GM23338 (cell line): ENCODE data around the genes SLC26A8, BRPF3, BNIP5 and PXT1.

GRCh38 chr6:35485978-35487007, 10.6 kb downstream of the TEAD3 start:
- PRO-cap = bidirectional peak, plus-strand start at chr6:35486328, minus-strand start at chr6:35486275; bidirectional peak, plus-strand start at chr6:35486493, minus-strand start at chr6:35486735
- RAMPAGE, long total RNA = no peak

GRCh38 chr6:35491982-35492543, 4.8 kb downstream of the TEAD3 start:
- PRO-cap = no peak
- RAMPAGE, long total RNA = no peak

GRCh38 chr6:35494010-35494591, 2.8 kb downstream of the TEAD3 start:
- PRO-cap = bidirectional peak, plus-strand start at chr6:35494356, minus-strand start at chr6:35494357
- RAMPAGE, long total RNA = no peak

DNA sequence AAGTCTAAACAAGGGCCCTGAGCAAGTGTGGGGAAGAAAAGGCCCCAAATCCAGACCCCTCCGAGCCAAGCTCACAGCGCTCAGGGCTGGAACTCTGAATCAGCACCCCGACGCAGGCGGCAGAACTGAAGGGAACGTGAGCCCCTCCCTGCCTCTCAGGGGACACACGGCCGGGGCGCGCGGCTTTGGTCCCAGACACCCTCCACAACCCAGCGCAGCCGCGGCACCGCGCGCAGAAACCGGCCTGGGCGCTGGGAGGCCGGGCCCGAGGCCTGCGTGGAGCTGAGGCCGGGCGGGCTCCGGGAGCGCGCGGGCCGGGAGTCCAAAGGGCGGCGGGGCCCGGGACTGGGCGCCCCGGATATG, 726 bp downstream of the TEAD3 start:
- PRO-cap = bidirectional peak, plus-strand start at position 194 of the sequence, minus-strand start at position 127 of the sequence
- RAMPAGE, long total RNA = no peak

DNA sequence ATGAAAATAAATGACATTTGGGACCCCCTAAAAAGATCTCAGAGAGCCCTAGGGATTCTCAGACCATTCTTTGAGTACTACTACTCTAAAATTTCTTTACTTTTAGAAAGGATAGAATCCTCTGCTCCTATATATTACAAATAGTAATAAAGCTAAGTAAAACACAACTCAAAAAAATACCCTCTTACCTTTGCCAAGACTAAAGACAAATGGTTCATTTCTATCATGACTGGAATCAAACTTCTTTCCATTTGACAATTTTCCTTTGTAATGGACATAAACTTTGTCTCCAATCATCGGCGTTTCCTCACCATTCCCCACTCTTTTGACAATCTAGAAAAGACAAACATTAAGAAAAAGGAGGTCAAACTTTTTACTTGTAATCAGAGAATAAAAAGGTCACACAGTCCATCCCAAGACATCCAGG, 51.9 kb downstream of the FKBP5 start:
- PRO-cap = no peak
- RAMPAGE, long total RNA = no peak

GRCh38 chr6:35731068-35731302, 5.8 kb upstream of the ARMC12 start:
- PRO-cap = unidirectional peak, plus-strand start at chr6:35731227
- RAMPAGE, long total RNA = no peak

- PRO-cap = no peak
- RAMPAGE, long total RNA = no peak
Measured at GRCh38 chr6:35970120-35970499, 49.2 kb upstream of the SRPK1 start.

GRCh38 chr6:36024086-36024901, at the start of gene SLC26A8:
Gene SLC26A8 (minus strand): TSS chr6:36024641.
- PRO-cap = unidirectional peak, plus-strand start at chr6:36024159; bidirectional peak, plus-strand start at chr6:36024364, minus-strand start at chr6:36024381; bidirectional peak, plus-strand start at chr6:36024556, minus-strand start at chr6:36024554
- RAMPAGE, long total RNA = no peak

DNA sequence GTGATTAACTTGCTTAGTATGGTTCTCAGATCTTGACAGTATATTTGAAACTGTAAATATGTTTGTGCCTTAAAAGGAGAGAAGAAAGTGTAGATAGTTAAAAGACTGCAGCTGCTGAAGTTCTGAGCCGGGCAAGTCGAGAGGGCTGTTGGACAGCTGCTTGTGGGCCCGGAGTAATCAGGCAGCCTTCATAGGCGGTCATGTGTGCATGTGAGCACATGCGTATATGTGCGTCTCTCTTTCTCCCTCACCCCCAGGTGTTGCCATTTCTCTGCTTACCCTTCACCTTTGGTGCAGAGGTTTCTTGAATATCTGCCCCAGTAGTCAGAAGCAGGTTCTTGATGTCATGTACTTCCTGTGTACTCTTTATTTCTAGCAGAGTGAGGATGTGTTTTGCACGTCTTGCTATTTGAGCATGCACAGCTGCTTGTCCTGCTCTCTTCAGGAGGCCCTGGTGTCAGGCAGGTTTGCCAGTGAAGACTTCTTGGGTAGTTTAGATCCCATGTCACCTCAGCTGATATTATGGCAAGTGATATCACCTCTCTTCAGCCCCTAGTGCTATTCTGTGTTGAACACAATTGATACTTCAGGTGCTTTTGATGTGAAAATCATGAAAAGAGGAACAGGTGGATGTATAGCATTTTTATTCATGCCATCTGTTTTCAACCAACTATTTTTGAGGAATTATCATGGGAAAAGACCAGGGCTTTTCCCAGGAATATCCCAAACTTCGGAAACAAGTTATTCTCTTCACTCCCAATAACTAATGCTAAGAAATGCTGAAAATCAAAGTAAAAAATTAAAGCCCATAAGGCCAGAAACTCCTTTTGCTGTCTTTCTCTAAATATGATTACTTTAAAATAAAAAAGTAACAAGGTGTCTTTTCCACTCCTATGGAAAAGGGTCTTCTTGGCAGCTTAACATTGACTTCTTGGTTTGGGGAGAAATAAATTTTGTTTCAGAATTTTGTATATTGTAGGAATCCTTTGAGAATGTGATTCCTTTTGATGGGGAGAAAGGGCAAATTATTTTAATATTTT, 21.0 kb upstream of the MAPK13 start:
- PRO-cap = no peak
- RAMPAGE, long total RNA = no peak

DNA sequence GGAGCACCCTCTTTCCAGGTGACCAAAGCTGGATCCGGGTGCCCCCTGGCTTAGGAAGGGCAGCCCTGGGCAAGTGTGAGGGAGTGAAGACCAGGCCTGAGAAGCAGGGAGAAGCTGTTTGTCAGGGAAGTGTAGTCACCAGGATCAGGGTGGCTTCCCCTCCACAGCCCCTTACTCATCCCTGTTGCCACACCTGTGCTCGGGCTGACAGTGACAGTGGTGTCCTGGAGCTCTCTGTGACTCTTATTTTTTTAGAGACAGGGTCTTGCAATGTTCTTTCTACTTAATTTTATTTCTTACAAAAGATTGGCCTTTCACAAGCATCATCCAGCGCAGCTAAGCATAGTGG, 8.9 kb upstream of the MAPK13 start:
- PRO-cap = no peak
- RAMPAGE, long total RNA = no peak

GRCh38 chr6:36195790-36196853, at the start of gene BRPF3:
Gene BRPF3 (plus strand): TSS chr6:36196744.
- PRO-cap = bidirectional peak, plus-strand start at chr6:36196075, minus-strand start at chr6:36196064; bidirectional peak, plus-strand start at chr6:36196773, minus-strand start at chr6:36196537
- RAMPAGE, long total RNA = no peak

DNA sequence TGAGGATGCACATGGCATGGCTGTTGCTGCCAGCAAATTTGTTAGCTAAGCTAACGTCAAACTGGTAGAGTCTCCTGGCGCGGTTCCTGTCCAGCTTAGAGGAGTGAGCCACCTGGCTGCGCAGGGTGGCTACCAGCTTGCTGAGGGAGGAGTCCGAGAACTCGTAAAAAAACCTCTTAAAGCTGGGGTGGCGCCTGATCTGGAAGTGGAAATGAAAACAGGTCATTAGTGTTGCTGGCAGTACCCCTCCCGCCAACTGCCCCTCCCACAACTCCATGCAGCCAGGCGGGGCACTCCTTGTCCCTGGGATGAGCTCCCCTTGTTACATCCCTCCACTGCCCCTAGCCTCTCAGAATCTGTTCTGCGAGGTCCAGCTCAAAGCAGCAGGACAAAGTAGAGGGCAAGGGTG, 17.3 kb downstream of the BNIP5 start:
- PRO-cap = no peak
- RAMPAGE, long total RNA = no peak

DNA sequence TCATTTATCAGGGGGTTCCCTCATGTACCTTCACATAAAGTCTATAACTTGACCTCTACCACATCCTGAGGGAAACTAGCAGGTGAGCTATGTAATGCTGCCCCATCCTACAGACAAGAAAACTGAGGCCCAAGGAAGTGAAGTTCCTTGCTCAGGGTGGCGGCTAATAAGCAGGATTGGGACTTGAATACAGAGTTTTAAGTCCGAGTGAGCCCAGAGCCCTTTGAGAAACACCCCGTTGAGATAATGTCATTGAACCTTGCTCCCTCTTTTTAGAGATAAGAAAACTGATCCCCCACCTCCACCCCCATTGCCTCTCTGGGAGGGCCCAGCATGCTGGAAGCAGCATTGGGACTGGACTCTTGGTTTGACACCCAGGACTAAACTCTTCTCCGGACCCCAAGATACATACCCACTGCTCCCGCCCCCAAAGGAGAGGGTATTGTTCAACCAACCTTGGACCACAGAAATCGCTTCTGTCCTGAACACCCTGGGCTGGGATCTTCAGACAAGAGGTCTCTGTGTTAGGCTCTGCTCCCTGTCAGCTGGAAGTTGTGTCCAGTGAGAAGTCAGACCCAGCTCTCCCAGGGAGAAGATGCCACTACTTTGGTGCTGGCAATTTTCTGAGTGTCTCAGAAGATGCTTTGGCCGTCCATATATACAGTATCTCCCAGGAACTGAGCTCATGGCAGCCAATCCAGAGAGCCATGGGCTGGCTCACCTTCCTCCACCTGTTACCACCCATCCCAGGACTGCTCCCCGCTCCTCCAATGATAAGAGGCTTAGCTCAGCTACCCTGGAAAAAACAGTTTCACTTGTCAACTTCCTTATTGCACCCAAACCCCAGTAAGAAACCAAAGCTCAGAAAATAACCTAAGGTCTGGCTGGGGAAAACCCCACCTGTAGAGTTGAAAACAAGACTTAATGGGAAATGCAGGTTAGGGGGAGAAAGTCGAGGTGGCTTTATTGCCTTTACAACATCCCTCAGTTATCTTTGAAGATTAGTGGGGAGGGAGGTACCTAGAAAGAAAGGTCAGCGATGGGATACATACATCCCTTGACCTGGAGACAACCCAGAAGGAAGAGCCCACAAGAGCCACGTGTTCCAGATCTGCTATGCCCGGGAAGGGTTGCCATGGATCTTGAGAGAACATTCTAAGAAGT, at the start of gene BNIP5:
Gene BNIP5, minus strand, starts transcription at position 632 of the 1,164 bp plus-strand sequence.
- PRO-cap = no peak
- RAMPAGE, long total RNA = no peak

GRCh38 chr6:36363467-36364012, 23.9 kb downstream of the ETV7 start:
- PRO-cap = no peak
- RAMPAGE, long total RNA = no peak

GRCh38 chr6:36442578-36443140, at the start of gene PXT1:
Gene PXT1 (minus strand): TSS chr6:36442854.
- PRO-cap = bidirectional peak, plus-strand start at chr6:36443015, minus-strand start at chr6:36442854
- RAMPAGE, long total RNA = no peak

GRCh38 chr6:36469078-36469622, 26.4 kb downstream of the KCTD20 start:
- PRO-cap = no peak
- RAMPAGE, long total RNA = no peak

DNA sequence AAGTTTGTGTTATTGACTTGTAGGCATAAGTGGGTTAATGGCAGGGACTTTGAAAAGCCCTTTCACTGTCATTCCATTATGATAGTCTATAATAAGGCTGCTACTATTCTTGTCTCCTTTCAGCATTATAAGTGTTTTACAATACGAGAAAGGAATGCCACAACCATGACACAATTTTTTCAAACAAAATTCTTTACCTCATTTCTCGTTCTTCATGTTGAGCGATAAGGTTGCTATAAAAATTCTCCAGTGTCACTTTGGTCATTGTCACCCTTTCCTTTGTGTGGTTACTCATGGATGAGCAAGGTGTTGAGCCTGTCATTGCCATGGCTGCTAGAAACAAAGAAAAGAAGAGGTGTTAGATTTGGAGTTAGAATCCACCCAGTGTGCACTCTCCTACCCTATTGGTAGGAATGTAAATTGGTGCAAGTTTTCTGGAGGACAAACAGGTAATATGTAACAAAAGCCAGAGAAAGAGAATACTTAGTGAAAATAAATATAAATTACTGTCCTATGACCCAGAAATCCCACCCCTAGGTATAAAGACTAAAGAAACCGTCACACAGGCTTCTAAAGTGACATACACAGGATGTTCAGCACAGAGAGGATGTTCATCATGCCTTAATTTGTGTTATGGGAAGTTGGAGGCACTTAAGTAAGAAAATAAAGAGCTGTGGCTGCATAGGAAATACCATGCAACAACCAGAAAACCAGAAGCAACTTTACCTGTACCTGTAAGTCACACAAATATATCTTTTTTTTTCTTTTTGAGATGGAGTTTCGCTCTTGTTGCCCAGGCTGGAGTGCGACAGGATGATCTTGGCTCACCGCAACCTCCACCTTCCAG, 7.2 kb downstream of the STK38 start:
- PRO-cap = no peak
- RAMPAGE, long total RNA = no peak

DNA sequence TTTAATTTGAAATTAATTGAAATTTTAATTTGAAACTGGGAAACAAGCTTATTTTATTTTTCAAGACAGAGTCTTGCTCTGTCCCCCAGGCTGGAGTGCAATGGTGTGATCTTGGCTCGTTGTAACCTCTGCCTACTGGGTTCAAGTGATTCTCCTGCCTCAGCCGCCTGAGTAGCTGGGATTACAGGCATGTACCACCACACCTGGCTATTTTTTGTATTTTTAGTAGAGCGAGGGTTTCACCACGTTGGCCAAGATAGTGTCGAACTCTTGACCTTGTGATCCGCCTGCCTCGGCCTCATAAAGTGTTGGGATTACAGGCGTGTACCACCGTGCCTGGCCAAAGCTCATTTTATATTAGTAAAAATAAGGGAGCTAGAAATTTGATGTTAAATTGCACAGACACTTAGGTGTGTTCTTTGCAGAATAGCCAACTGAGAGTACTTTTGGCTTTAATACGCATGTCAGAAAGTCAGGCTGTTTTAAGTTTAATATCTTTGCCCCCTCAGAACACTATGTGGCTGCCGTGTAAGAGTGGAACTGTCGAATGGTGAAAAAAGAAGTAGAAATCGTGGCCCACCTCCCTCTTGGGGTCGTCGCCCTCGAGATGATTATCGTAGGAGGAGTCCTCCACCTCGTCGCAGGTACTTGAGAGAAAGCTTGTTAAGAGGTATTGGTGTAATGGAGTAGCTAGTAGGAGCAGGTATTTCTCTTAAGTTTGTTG, 4.3 kb downstream of the SRSF3 start:
- PRO-cap = unidirectional peak, plus-strand start at position 523 of the sequence
- RAMPAGE, long total RNA = no peak

DNA sequence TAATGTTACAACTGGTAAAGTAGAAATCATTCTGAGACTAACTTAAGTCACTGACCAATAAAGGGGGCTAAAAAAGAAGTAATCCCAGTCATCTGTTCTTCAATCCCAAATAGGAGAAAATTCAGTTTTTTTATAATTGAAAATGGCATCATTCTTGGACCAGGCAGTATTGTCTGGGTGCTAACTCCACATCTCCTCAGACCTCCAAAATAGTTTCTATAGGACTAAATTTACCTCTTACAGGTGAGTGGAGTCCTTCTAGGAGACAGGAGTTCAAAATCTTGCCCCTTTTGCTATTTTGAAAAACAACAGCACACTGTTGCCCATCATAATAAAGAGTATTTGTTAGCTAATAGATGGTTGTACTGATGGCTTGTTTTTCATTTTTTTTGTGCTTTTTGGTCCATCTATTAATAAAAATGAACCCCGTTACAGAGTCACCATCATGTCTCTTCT, 5.3 kb downstream of the SRSF3 start:
- PRO-cap = no peak
- RAMPAGE, long total RNA = no peak

DNA sequence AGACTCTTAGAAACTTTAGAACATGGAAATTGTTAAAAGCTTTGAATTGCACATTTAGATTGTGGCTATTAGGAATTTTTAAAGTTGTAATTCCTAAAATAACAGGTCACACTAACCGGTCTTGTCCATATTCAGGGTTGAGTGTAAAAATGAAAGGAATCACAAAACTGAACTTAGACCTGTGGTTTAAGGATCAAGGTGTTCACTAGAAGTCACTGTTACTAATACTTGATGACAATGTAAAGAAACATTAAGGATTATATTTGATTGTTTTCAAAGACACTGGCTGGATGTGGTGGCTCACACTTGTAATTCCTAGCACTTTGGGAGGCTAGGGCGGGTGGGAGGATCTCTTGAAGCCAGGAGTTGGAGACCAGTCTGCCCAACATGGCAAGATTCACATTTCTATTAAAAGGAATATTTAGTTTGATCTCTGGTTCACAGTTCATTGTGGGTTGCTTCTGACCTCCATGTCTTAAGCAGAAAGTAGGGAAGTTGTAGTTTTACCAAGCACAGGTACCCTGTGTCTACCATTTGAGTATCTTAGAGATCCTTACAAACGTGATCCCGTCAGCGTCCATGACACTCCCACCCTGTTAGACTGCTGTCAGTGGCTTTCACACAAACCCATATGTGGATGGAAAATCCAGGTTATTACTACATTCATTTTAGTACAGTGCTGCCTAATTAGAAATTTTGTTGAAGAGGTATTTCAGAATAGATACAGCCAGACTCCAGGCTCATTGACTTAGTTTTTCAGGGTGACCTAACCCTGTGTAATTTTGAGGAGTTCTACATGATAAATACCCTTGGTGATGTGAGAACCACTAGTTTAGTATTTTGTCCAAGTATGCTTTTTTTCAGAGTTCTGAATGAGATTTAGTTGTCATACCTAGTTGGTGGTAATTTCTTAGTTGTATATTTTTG, 10.1 kb downstream of the SRSF3 start:
- PRO-cap = unidirectional peak, plus-strand start at position 131 of the sequence; unidirectional peak, plus-strand start at position 629 of the sequence
- RAMPAGE, long total RNA = no peak